ENCODE measurements around a stretch of chr9.

GRCh38 chr9:125759223-125759780, 12.1 kb downstream of the PBX3 start:
- PRO-cap = no peak

GRCh38 chr9:125759781-125760237, 12.6 kb downstream of the PBX3 start:
- PRO-cap = no peak

DNA sequence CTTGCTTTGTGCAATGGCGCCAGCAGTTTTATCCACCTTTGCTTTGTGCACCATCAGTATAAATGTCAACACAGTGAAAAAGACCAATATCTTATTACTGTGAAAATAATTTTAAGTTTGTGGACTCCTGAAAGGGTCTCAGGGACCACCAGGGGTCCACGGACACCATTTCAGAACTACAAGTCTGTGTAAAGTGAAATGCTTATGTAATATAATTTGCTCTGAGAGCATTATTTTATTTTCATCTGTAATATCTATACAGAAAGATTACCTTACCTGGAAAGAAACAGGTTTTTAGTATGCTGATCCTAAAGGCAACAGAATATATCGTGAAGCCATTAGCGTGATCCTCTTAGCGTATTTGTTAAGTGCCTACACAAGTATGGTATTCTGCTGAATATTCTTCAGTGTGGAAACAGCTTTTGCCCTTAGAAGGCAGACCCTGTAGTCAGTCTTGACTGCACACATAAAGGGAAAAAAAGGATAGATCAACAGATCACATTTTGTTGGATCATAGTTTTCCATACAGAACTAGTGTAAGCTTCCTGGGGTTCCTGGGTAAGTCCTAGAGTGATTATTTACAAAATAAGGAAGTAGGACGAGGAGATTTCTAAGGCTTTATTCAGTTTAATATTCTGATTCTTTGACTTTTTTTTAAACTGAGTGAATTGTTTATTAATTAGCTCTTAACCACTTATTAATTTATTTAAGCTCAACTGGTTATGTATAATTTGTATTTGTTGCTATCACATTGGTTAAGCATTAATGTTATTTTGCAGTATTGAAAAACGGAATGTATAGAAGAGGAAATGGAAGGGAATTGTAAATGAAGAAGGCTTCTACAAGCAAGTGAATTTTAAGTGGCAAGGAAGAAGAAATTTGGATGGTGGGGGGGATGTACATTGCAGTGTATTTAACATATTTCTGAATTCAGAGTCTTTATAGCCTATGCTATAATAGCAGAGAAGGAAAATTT, 22.3 kb downstream of the PBX3 start:
- PRO-cap = no peak

DNA sequence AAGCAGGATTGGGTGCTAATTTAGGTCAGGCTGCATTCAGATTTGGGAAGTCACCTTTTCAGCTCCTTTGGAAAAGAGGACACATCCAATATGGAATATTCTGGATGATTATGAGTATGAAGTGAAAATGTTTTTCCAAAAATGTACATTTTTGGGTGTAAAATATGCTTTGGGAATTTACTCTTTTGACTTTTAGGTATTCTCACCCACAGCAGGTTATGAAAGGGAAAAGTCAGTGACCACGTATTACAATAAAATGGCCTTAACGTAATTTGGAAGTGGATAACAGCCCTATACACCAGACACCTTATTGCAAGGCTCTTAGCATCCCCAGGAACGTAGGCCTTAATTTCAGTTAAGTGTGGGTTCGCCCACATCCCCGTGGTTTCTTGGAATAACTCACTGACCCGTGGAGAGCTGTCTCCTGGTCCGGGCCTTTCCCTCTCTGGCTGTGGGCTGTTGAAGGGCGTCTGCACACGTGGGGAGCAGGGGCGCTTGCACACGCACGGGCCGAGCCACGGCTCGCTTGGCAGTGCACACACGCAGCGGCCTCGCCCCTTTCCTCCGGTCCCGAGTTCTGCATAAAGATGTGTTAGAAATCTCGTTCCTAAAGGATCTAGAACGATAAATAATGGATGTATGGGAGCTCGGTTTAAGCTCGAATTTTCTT, 141.8 kb downstream of the PBX3 start:
- PRO-cap = no peak

- PRO-cap = no peak
Observed at GRCh38 chr9:125929519-125929971, 182.4 kb downstream of the PBX3 start.

- PRO-cap = no peak
Observed at GRCh38 chr9:126376240-126377194, 49.9 kb downstream of the MVB12B start.

DNA sequence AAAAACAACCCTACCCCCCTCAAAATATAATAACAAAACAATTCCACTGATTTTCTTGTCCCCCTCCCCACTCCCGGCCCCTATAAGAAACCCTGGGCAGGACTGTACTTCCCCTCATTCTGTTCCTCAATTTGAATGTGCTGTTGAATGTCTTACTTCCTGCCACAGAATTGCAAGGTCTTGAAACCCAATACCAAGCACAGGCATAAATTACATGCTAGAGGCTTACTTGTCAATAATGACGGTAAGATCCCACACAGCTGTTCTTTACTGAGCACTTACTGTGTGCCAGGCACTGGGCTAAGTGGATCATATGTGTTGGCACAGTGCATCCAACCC, 63.3 kb downstream of the MVB12B start:
- PRO-cap = no peak

- PRO-cap = no peak
Observed at GRCh38 chr9:126516609-126517448, 96.9 kb upstream of the LMX1B start.

- PRO-cap = no peak
Observed at GRCh38 chr9:126763301-126763765, 41.5 kb upstream of the ZBTB43 start.

DNA sequence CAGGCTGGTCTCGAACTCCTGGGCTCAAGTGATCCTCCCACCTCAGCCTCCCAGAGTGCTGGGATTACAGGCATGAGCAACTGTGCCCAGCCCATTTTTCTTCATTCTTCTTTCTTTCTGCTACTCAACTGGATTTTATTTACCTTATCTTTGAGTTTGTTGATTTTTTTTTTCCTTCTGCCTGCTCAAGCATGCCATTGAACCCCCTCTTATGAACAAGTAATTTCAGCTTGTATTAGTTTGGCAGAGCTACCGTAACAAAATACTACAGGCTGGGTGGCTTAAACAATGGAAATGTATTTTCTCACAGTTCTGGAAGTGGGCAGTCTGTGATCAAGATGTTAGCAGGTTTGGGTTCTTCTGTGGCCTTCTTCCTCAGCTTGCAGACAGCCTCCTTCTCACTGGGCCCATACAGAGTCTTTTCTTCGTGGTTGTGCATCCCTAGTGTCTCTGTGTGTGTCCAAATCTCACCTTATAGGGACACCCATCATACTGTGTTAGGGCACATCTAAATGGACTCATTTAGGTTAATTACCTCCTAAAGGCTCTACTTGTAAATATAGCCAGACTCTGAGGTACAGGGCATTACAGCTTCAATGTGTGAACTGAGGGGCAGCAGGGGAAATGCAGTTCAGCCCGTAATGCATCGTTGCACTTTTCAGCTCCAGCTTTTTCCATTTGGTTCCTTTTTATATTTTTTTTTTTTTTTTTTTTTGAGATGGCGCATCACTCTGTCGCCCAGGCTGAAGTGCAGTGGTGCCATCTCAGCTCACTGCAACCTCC, 20.5 kb downstream of the ZBTB43 start:
- PRO-cap = no peak

- PRO-cap = no peak
Observed at GRCh38 chr9:126861716-126861915, 1.2 kb downstream of the ZBTB34 start.

- PRO-cap = no peak
Observed at GRCh38 chr9:126932748-126933338, 18.3 kb downstream of the RALGPS1 start.

DNA sequence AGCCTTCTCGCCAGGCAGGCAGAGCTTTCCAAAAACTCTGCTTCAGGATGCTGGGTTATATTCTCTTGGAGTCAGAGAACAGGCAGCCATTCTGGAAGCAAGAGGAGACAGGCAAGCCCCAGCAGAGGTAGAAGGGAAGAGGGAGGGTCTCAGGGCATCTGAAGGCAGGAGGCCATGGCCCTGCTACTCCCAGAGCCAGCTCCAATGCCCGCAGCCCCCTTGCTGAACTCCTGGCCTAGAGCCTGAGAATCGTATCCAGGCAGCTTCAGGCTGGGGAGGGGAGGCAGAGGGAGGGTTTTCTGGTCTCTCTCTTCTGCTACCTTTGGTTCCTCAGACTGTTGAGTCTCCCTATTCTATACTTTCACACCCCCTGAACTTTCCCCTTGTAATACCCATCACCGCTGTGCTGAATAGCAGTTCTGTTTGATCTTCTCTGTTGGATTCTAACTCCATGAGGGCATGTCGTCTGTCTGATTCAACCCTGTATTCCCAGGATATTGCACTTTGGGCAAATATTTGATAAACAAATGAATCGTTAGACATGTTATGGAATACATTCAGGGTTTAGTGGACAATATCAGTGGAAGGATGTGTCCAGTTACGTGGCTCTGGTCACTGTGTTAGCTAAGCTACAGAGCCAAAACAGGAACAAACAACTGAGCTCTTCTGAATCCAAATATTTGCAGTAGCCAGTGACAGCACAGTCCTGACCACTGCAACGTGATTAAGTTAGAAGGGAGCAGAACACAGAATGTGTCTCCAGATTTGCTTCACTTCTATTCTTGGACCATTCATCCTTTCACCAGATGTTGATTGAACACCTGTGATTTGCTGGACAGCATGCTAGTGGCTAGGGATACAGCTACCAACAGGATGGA, 13.3 kb downstream of the ANGPTL2 start:
- PRO-cap = no peak

DNA sequence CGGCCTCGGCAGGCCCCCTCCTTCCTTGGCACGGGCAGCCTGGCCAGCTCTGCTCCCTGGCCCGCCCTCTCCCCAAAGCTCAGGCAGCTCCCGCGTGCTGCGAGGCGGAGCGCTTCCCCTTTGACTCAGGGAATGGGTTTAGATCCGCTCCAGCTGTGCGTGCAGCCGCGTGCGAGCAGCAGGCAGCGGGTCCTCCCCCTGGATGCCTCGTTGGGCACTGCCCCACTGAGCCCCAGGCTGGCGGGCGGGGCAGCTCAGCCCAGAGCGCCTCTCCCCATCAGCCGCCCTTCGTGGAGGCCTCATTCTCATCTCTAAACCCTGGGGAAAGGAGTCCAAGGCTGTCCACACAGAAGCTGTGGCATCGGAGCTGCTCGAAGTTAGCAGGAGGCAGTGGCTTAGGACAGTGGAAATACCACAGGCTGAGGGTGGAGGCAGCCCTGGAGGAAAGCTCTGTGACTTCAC, 463 bp upstream of the ANGPTL2 start:
- PRO-cap = bidirectional peak, plus-strand start at position 64 of the sequence, minus-strand start outside the sequence

DNA sequence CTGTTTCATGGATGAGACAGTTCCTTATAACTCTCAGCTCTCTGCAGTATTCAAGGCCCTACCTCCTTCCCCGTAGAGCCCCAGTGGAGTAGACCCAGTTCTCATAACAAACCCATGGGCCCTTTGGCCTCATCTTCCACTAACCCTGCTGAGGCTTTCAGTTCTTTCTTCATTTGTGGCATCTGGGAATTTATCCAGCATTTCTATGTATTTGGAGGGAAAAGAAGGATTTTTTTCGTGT, 46.7 kb upstream of the ANGPTL2 start:
- PRO-cap = no peak

DNA sequence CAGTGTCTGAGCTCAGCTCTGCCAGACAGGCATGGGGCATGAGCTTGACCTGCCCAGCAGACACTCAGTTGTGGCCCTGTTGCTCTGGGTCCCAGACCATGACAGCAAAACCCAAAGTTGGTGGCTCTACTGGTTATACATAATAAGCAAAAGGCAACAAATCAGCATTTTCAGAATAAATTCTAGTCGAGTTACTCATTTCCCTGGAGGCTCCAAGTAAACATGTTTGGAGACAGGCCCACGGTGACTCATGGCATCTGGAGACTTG, 60.3 kb upstream of the SLC2A8 start:
- PRO-cap = no peak

GRCh38 chr9:127445958-127446444, 5.2 kb downstream of the RPL12 start:
- PRO-cap = no peak

DNA sequence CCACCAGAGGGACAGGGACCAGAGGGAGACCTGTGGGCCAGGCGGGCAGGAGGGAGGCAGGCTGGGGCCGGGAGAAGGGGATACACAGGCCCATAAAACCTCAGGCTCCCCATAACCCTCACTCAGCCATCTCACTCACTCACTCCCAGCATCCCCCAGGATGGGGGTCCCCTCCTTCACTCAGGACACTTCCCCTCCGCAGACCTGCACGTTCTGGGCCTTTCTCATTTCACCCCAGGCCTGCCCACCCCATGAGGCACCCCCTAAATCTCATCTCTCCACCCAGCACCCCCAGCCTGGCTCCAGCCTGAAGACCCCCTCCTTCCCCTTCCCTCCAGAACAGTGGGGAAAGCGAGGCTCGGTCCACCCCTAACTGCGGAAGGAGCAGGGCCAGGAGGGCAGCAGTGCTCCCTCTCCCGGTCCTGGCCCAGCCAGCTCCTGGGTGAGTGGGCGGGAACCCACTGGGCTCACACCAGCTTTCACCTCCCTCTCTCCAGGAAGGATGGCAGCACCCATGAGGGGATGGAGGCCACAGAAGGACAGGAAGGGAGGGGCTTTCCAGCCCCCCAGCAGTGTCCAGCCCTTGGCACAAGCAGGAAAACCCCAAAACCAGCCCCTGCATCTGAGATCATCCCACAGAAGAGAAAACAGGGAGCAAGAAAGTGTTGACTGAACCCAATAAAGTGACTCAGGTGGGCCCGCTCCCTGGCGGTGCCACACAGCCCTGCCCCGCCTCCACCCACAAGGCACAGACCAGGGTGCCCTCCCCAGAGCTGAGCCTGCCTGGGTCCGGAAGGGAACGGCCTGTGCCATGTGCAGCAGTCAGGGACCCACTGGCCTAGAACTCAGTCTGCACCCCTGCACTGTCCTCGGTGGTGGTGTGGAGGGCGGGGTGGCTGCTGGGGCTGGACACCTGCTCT, 55.0 kb downstream of the LRSAM1 start:
- PRO-cap = no peak

- PRO-cap = no peak
Observed at GRCh38 chr9:127539571-127540017, 29.3 kb downstream of the NIBAN2 start.

DNA sequence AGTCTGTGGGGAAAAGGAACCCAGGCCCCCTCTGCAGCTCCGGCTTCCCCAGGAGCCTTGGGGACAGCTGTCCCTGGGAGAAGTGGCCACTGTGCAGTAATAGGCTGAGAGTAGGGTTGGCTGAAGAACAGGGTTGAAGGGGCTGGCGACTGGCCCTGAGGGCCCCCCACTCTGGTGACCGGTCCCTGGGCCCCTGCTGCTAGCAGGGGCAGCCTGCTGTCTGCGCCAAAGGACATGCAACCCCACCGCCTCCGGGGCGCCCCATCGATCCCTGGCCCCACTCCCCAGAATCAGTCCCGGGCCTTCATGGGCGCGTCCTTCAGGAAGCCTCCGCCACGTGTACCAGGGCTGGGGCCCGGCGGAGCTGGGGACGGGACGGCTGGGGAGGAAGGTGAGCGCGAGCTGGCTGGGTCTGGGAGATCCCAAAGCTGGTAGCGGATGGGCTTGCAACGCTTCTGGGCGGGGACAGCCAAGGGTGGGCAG, 816 bp downstream of the NIBAN2 start:
- PRO-cap = no peak

Measured in duodenum (tissue), 1 donor.